AG10803 (cell line): ENCODE results near the genes PSPH and ZNF735.

DNA sequence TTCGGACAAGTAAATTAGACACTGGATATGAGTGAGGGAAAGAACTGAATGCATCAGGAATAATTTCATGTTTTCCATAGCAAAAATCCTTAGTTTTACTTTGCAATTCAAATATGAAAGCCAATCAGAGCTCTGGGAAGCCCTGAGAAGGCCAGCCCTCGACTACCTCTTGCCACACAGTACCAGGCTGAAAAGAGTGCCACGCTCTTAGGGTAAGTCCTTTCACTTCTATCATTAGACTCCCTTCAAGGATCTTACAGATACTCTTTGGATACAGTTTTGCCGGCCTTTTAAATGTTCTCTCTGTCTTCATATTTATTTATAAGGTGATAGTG is 1.9 kb downstream of the COBL start:
- RRBS: no CpG with 5 or more reads among the region's 4 CpGs

GRCh38 chr7:53004828-53005109 is 30.7 kb upstream of the POM121L12 start:
- RRBS: no CpG with 5 or more reads among the region's 3 CpGs

GRCh38 chr7:55099051-55099829 is 80.4 kb downstream of the EGFR start:
- RRBS: no CpG with 5 or more reads among the region's 9 CpGs

DNA sequence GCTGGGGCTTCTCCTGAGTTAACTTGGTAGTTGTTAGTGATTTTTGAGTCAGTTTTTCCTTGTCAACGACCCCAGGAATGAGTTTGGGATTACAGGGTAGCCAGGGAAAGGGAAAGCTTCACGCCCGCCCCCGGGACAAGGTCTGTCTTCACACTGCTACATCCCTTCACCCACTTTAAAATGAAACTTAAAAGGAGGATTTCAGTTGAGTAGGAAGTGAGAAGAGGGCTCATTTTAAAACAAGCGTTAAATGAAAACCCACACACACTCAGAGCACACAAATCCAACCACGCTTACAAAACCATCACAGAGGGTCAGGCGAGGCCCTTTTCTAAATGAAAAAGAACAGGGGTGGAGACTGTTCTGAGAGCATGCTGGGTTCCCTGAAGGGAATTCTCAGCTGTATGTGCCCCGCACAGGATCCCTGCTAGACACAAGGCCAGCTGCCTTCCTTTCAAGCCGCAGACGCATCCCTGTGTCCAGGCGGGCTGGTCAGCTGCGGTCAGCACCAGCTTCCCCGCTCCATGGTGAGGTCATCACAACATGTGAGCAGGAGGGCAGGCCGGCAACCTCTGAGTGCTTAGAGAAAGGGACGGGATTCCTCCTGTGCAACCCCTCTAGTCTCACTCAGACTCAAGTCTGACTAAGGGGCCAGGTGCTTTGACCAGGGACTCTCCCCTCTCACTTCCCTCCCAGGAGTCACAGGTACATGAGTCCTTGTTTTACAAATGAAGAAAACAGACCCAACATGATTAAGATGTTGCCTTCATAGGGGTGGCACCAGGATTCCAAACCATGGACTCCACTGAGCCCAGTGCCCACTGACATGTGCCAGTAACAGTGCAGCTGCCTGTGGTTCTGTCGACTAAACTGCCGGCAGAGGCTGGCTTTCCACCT is 111.8 kb downstream of the EGFR start:
- RRBS: no CpG with 5 or more reads among the region's 17 CpGs

DNA sequence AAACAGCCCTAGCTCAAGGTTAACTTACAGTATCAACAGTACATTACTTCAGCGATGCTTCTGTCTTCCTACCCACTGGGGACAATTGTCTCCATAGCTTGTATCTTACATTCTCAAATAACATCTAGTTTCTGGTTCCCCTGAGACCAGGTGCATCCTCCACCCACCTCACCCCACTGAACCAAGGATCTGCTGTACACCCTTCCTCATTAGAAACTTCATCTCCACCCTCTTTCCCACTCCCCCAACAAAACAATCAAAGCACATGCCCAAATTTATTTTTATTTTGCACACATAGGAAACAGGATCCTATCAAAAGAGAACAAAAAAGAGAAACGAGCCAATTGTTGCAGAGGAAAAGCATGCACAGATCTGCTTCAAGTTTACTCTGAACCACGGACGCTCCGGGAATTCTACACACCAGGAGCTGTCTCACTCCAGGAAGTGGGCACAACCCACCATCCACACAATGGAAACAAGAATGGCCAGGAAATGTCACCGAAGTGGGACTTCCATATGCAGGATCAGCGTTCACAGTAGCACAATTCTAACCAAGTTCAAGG is 101.9 kb downstream of the VOPP1 start:
- RRBS: no CpG with 5 or more reads among the region's 7 CpGs

DNA sequence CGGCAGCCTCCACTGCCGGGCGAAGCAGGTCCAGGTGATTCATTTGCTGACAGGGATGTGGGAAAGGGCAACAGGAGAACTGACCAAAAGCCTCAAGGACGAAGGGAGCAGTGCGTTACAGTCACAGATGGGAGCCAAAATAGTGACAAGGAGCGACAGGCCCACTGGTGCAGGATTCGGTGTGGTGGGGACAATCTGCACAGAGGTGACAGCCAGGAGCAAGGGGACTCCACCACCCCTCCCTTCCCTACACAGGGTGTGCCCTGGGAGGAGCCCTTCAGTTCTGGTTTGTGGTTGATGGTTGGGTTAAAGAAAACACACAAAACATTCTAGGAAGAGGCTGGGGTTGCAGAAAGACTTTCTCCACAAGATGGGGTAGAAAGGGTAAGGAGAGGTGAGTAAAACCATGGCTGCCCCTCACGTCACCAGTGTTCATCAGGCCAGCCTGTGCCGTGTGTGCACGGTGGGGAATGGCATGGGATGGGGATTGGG is 96.9 kb downstream of the VOPP1 start:
- RRBS: no CpG with 5 or more reads among the region's 10 CpGs

DNA sequence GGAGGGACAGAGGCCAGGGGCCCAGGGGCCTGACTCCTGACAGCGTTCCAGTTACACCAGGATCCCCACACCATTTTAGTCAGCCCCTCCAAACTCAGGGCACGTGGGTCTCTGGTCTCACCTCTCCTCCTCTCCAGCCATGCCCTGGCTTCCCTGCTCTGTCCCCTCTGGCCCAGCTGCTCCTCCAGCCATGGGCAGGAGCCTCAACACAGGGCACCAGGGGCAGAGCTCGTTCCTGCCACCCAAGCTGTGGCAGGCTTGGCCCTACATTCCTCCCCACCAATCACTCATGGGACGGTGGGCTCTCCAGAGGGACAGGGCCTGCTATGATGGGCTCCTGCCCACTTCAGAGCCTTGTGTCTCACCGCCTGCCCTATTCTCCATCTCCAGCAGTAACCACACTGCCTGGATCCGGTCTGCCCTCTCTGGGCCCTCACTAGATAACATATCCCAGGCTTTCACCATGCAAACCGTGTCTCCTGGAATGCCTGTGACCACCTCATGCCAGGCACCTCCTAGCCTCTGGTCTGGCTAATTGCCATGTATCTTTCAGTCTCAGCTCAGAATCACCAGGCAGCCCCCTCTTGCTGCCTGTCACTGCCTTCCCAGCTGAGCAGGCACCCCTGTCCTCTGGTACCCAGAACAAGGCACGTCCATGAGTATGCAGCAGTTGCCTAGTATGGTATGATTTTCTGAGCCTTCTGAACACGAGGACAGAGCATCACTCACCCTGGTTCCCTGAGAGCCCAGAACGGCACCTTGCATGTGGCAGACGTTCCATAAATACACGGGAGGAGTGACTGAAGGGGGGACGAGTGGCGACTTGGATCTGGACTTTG is 95.5 kb downstream of the VOPP1 start:
- RRBS: no CpG with 5 or more reads among the region's 14 CpGs

- RRBS: 2% methylated on average over 26 of the region's 82 CpGs
Observed at GRCh38 chr7:55571342-55572247, 707 bp downstream of the VOPP1 start.

DNA sequence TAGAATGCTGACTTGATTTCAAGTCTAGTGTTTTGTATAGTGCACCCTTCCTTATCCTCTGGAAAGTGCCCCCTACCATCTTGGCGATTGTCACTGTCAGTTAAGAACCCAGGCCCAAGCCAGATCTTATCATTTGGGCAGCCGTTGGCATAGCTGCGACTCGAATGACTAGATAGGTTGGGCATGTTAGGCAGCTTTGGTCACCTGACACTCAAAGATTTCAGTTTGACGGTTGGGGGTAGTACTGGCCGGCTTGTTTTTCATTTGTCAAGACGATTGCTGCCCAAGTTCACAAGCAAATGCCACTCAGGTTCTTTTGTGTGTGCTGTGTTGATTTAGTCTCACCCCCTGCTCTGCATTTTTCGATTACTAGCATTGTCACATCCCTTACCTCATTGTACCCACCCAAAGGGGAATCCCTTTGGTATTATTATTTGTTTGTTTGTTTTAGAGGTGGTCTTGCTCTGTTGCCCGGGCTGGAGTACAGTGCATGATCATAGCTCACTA is 6.7 kb downstream of the NIPSNAP2 start:
- RRBS: no CpG with 5 or more reads among the region's 9 CpGs

DNA sequence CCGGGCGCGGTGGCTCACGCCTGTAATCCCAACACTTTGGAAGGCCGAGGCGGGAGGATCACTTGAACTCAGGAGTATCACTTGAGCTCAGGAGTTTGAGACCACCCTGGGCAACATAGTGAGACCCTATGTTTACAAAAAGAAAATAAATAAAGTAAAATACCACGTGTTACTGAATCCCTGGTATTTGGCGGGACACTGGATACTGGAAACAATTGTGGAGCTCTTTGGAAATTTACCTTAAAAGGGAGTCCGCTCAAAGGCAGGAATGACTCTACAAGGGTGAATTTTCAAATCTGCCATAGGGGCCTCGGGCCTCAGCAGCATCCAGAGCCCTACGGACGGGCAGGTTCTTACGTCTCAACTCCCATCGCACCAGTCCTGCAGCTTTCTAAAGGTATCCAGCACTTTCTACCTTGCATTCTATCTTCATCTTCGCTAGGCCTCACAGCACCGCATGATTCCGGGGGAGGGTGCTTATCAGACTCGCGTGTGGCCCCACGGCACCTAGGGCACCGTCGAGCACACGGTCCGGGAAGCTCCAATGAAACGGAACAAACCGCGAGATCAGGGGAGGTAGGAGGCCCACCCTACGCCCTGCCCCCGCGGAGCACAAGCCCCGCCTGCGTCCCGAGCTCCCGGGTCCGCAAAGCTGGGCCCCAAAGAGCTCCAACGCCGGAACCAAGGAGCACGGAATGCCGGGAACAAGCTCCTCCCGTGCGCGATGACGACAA is at the start of gene PSPH:
PSPH (minus strand) TSS at position 546 of the 734 bp plus-strand sequence.
- RRBS: 1% methylated on average over 24 of the region's 43 CpGs

DNA sequence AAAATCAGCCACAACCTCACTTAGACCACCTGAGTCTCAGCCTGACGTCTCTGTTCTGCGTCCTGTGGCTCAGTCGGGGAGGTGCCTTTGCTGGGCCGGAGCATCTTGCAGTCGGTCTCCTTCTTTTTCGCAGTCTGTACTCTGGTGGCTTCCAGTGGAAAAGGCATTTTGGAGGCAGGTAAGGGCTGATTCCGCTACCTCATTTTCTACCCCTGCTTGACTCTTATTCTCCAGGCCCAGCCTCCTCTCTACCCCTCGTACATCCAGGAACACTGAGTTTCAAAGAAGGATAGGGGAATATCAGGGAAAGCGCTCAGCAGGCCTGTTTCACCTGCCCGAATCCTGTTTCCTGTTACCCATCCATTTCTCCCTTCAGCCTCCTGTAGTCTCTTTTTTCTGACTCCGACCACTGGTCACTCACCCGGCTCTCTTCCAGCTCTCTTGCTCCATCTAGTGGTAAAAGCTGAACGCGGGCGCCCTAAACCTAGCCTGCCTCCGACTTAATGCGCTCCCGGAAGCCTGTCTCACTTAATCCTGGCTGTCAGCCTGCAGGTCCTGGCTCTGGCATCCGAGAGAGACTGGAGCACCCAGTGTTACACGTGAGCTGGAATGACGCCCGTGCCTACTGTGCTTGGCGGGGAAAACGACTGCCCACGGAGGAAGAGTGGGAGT is 10.1 kb downstream of the SUMF2 start:
- RRBS: 6% methylated on average over 4 of the region's 25 CpGs

DNA sequence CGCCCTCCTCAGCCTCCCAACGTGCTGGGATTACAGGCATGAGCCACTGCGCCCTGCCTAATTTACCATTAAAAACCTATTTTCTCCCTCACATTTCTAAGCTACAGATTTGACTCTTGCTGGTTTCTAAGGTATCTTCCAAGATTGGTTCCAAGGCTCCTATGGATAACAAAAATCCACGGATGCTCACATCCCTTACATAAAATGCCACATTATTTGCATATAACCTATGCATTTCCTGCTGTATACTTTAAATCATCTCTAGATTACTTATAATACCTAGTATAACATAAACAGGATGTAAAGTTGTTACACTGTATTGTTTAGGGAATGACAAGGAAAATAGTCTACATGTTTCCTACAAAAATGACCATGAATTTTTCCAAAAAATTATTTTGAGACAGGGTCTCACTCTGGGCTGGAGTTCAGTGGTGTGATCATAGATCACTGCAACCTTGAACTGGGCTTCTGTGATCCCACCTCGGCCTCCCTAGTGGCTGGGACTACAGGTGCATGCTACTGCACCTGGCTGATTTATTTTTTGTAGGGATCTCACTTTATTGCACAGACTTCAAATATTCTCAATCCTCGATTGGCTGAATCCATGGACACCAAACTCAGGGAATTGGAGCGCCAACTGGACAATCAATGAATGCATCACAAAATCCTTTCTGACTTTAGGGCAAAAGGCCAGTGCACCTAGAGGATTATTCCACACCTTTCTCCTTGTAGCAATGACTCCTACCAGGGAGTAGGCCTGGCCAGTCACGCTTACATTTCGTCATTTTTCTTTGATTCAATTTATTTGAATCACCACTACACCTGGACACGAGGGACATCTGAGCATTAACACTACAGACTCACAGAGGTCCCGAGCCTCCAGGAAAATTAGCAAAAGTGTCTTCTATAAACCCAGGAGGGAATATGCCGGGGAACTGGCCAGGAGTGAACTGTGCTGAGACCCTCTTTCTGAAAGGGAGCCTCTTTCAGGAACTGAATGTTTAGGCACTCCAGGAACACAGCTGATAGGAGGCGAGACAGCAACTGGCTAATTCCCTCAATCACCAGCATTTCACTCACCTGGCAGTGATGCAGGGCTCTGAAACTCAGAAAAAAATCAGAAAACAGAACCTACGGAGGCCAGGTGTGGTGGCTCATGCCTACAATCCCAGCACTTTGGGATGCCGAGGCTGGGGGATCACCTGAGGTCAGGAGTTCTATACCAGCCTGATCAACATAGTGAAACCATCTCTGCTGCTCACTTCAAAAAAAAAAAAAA is 6.5 kb downstream of the CHCHD2 start:
- RRBS: no CpG with 5 or more reads among the region's 15 CpGs

DNA sequence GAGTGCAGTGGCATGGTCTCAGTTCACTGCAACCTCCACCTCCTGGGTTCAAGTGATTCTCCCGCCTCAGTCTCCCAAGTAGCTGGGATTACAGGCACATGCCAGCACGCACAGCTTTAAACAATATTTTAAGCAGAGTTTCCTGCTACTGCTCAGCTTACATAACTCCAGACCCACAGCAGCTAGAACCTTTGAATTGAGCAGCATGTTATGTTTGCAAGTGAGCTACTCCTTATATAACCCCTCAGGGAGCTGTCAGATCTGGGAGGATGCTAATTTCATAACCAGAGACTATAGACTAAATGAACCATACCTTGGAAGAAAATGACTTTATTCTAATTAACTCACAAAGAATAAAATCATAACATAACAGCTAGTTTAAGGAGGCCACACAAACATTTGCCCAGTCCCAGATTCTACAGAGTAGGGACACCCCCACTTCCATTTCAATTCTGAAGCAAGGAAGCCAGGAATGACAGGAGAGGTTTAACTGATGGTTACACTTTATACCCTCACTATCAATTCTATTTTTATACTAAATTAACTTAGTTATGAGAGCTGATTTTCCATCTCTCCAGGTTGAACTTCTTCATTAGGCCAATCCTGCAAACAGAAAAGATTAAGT is 4.9 kb downstream of the CHCHD2 start:
- RRBS: no CpG with 5 or more reads among the region's 2 CpGs

DNA sequence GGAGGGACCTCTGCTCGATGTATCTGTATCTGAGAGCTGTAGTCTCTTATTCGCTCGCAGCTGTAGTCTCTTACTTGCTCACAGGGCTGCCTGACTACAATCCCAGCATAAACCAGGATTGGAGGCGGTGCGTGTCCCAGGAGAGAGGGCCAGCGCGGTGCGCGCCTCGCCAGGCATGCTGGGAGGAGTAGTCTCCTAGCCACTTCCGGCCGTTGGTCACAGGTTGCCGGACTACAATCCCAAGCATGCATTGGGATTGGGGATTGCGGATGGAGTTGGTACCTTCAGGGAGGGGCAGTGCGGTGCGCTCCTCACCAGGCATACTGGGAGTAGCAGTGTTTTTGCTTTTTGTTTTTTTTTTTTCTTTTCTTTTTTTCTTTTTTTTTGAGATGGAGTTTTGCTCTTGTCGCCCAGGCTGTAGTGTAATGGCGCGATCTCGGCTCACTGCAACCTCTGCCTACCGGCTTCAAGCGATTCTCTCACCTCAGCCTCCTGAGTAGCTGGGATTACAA is 421.8 kb upstream of the NUPR2 start:
- RRBS: no CpG with 5 or more reads among the region's 22 CpGs

- RRBS: no CpG with 5 or more reads among the region's 44 CpGs
Observed at GRCh38 chr7:60991935-60992283, 3006.7 kb upstream of the ZNF722 start.

DNA sequence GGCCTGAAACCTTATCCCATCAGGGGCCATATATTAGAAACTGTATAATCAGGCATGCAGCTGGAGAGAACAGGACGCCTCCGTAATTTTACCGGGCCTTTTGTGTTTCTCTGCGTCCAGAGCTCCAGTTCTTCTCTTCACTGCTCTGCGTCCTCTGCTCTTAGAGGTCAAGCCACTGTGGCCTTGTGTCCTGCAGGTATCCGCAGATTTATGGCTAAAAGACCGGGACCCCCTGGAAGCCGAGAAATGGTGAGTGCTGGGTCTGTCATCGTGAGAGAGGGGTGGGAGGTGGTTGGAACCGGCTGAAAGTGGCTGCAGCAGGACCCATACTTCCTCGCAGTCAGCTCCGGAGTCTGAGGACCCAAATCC is at the start of gene ZNF735:
ZNF735 (plus strand) TSS at position 211 of the 369 bp plus-strand sequence.
- RRBS: no CpG with 5 or more reads among the region's 12 CpGs

GRCh38 chr7:64998693-64999211 is 7.7 kb downstream of the ERV3-1 start:
- RRBS: no CpG with 5 or more reads among the region's 13 CpGs

DNA sequence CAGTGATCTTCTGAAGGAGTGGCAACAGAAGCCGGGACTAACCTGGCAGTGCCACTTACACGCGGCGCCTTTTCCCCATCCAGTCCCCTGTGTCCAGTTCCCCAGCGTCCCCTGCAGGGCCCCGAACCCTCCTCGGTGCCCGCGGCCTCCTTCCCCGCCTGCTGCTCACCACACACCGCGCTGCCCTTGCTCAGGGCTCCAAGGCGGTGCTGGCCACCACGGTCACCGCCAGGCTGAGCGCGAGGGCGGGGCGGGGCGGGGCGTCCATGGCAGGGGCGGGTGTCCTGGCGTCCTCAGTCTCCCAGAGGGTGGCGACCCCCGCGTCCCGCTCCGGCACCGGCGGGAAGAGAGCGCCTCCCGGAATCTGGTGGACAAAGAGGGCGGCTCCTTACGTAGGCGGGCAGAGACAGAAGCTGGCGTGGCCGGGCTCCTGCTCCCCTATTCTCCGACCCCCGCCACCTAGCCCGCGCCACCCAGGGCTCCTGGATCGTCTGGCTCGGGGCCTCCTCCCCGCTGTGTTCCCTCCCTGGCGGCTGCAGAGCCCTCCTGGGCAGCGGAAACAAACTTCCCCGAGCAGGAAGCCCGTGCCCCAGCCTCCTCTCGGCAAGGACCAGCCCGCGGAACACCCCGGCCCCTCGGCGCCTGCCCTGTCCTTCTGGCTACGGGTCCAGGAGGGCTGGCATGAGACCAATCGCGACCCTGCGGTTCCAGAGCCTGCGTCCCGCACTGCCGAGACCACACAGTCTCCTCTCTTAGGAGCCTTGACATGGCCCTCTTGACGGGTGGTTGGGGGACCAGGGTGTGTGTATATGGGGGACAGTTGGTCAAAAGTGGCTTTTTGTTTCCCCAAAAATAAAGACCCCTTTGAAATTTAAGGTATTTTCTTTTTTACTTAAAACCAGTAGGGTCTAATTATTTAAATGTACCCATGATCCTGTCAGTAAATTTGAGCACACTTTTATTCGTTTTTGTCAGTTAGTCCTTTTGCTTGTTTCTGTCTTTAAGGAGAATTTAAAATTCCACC is 133.8 kb upstream of the ZNF92 start:
- RRBS: 5% methylated on average over 6 of the region's 63 CpGs

- RRBS: no CpG with 5 or more reads among the region's 12 CpGs
Observed at GRCh38 chr7:65980719-65981372, 1.2 kb downstream of the GUSB start.